Hair follicular keratinocyte (primary cell): Measurements from ENCODE around the genes TLR6 and UGDH.

GRCh38 chr4:37455497-37456336, 2.0 kb downstream of the C4orf19 start:
- RAMPAGE, long total RNA, result no peak

- RAMPAGE, long total RNA, result no peak
These were observed 216.8 kb downstream of the PTTG2 start for GRCh38 chr4:38176842-38177557.

GRCh38 chr4:38226091-38226446, 265.9 kb downstream of the PTTG2 start:
- RAMPAGE, long total RNA, result no peak

DNA sequence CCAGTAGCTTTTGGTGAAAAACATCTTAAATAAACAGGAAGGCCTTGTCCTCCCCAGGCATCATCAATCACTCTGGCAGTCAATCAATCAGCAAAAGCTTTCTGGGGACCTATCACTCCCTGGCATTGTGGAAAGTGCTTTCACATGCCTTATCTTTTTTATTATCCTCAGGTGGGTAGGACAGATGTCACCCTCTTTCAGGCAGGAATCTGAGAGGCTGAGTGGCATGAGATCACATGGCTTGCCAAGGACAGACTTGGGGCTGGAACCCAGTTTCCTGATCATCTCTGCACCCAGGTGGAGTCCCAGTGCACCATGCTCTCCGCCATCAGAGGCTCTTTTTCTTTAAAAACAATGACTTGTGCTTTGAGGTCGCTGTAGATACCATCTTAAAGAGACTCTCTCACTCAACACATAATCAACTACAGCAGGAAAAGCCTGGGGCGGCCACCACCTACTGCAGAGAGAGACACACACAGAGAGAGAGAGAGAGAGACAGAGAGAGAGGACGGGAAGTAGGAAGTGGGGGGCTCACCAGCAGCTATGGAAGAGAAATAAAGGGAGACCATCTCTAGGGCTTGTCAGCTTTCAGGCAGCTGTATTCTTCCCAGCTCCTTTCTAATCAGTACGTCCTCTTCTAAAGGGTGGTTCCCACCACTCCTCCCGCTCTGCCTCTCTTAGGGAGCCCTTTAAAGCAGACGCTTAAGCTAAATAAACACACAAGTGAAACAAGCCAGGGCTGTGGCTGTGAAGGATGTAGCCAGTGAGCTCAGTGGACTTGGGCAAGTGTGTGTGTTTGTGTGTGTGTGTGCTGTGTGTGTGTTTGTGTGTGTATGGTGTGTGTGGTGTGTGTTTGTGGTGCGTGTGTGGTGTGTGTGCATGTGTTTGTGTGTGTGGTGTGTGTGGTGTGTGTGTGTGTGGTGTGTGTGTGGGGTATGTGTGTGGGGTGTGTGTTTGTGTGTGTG, 282.9 kb downstream of the PTTG2 start:
- RAMPAGE, long total RNA, result no peak

GRCh38 chr4:38310345-38310609, 350.1 kb downstream of the PTTG2 start:
- RAMPAGE, long total RNA, result no peak

GRCh38 chr4:38669060-38669695, 5.2 kb downstream of the KLF3 start:
- RAMPAGE, long total RNA, result no peak

DNA sequence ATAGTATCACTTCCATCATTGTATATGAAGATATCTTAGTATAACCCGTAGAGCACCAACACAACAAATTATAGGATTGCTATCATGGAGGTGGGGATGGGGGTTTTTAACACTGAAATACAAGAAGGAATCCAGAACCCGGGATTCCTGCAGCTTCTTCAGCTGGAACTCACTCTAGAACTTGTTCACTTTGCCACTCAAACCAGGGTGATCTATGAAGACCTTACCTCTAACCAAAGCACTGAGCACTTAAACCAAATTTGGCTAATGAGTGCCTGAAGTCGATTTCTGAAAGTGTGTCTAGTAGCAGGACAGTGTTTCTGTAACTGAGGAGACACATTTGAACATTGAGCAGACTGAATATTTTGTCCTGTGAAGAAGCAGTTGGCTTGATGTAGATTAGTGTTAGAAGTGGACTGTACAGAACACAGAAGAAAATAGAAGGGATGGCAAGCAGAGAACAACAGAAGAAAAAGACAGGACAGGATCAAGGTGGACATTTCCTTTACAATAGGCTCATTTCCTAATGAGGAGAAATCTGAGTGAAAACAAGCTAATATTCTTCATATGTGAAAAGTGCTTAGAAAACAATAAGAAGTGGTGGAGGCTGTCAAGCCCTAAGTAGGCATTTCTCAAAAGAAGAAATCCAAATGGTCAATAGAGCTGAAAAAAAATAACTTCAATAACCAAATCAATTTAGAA, 14.8 kb downstream of the KLF3 start:
- RAMPAGE, long total RNA, result no peak

- RAMPAGE, long total RNA, result no peak
These were observed 20.2 kb downstream of the KLF3 start for GRCh38 chr4:38684207-38684686.

DNA sequence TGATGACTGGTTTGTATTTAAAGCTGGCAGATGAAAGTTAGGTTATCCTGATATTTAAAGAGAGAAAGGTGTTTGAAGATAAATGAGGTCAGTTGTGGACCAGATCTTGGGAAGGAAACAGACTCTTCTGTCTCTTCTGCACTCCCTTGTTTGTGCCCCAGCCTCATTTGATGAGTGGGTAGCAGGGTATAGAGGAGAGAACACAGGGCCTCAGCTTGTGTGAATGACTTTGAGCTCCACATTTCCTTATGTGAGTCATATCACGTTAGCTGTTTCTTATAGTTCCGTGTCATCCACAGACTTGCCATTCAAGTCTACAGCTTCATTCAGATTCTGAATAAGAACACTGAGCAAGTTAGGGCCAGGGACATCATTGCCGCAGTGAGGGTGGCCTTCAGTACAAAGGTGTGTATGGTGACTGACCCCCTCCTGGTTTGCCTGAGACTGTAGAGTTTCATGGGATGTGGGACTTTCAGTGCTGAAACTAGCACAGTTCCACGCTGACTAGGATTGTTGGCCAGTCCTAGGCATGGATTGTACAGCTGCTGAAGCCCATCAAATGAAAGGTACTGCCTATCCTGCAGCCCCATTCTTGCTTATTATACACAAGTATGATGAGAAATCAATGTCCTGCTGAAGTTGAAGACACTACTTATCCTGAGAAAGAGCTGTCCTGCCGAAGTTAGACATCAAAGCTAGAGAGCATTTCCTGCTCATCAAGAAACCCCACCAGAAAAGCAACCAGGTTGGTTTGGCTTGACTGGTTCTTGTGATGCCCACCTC, 23.6 kb downstream of the KLF3 start:
- RAMPAGE, long total RNA, result no peak

DNA sequence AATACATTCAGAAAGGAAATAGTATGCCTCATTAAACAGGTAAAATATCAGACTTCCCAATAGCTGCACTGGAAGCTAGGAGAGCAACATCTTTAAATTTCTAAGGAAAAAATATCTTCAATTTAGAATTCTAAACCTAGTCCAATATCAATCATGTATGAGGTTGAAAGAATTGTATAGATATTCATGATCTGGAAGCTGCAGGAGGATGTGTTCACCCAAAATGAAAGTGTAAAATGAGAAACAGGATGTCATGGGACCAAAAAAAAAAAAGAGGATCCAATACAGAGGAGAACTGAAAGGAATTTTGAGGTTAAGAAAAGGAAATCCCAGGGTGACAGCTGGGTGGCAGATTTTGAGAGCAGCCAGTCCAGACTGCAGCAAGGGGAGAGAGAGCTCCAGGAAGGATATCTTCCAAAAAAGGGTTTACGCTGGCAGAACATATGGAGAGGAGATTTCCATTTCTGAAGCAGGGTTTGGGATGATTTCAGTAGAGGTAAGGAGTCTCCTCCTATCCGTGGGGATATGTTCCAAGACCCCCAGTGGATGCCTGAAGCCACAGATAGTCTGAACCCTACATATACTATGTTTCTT, 38.9 kb downstream of the TLR10 start:
- RAMPAGE, long total RNA, result no peak

- RAMPAGE, long total RNA, result no peak
These were observed at the start of gene TLR6 for GRCh38 chr4:38856497-38857142. Gene TLR6, minus strand, starts transcription at chr4:38856817.

DNA sequence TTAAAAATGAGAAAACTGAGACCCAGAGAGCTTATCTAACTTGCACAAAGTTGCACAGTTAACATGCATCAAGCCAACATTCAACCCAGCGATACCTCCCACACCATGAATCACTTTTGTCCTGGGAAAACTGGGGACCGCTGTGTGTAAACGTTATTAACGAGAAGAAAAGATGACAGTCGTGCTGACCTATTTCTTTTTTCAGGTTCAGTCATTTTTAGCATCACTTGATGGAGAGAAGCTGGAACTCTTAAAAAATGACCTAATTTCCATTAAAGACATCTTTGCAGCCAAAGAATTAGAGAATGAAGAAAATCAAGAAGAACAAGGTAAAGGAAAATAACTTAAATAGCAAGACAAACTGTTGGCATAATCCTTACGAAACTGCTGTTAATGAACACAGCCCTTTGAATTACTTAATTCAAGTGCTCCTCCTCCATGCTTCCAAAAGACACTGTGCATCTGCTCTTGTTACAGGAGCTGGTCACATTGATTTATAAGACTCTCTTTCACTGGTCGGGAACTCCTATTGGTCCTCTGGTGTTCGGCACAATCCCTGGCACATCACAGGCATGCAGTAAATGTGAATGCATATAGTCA, 55.1 kb downstream of the FAM114A1 start:
- RAMPAGE, long total RNA, result no peak

DNA sequence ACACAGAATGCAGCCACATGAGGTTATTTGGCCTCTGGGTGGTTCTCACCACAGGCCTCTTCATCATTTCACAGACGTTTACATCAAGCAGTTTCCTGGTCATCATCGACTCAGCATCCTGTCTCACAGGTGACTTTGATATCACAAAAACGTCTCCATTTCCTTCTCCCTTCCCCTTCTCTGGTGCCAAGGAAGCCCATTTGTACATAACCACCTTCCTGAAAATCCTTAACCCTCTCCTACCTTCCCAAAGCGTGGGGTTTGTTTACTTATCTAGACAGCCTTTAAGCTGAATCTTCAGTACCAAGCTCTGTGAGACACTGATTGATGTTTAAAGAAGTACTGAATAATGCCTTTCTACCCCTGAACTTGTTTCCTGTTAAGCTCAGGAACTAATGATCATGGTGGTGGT, 81.9 kb downstream of the FAM114A1 start:
- RAMPAGE, long total RNA, result no peak

GRCh38 chr4:39044256-39045287, 12.4 kb upstream of the TMEM156 start:
- RAMPAGE, long total RNA, result no peak

GRCh38 chr4:39045288-39045539, 13.0 kb upstream of the TMEM156 start:
- RAMPAGE, long total RNA, result no peak

- RAMPAGE, long total RNA, result no peak
These were observed 6.6 kb downstream of the KLB start for GRCh38 chr4:39413279-39413684.

- RAMPAGE, long total RNA, result no peak
These were observed 11.8 kb downstream of the RPL9 start for GRCh38 chr4:39446583-39447698.

GRCh38 chr4:39451286-39452015, 7.3 kb downstream of the RPL9 start:
- RAMPAGE, long total RNA, result no peak

GRCh38 chr4:39526856-39527680, at the start of gene UGDH:
Gene UGDH, minus strand, starts transcription at chr4:39527439.
- RAMPAGE, long total RNA, result no peak

- RAMPAGE, long total RNA, result no peak
These were observed 24.0 kb downstream of the SMIM14 start for GRCh38 chr4:39614623-39615153.